Thyroid gland (tissue), 7 donors: ENCODE measurements around a stretch of chr20.

DNA sequence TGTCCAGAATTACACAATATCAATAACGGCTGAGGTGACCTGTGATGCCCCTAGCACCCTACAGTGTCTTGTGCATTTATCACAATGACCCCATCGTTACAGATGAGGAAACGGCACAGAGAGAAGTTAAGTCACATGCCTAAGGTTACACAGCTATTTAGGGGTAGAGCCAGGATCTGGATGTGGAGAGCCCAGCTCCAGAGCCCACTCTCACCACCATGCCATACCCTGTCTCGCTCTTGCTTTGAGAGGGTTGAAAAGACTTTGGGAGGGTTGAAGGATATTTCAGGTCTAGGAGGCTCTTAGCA lies 36.2 kb downstream of the SRC start:
- PRO-cap, 2 experiments: no peak in any of the 2 experiments
- RAMPAGE, long total RNA, 5 experiments: no peak in any of the 5 experiments

DNA sequence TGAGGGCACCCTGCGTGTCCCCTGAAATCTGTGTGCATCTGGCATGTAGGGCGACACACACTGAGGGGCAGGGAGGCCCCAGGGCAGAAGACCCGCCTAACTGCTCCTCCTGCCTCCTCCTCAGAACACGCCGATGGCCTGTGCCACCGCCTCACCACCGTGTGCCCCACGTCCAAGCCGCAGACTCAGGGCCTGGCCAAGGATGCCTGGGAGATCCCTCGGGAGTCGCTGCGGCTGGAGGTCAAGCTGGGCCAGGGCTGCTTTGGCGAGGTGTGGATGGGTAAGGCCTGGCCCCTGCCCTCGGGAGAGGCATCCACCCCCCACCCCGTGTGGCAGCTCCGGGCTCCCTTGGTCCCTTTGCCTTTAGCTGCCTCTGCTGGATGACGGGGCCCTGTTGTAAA lies 51.6 kb downstream of the SRC start:
- PRO-cap, 2 experiments: no peak in any of the 2 experiments
- RAMPAGE, long total RNA, 5 experiments: no peak in any of the 5 experiments

DNA sequence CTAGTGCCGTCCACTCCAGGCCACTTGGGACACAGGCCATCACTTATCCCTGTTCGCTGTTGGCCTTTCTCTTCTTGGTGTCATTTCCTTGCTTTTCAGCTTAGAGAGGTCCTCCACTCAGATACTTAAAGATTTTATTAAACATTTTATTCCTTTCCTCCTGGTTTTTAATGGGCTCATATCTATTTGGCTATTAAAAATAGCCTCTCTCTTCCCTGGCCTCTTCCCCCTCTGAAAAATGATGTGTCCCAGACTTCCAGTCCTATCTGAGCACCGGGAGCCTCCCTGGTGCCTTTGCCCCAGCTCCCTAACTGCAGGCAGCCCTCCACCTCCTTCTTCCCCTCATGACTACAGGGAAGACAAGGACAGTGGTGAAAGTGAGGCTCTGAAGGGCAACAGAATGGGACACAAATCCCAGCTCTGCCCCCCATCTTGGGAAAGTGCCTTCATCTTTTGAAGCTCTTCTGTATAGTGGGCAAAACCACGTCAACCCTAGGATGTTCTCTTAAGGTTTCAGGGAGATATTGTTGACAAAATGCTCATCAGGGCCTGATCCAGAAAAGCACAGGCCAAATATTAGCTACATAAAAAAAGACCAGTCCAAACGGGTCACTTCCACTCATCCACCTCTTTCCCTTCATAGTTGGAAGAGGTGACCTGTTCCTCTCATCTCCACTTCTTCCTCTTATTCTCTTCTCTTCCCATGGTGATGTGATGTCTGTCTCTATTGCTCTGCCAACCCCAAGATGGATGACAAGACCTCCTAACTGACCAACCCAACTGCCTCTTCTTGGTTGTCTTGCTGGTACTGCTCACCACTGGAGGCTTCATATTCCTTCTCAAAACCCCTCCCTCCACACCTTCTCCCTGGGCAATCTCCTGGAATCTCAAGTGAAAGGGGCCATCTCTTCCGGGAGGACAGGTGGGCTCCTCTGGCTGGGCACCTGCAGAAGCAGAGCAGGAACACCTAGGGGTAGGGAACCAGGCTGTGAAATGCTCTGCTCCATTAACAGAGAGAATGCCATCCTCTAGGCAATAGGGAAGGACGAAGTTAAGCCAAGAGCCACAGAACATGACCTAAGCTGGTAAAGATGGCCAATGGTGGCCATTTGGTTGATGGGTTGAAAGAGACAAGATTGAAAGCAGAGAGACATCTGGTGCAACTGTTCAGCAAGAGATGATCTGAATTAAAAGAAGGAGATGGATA lies 10.2 kb upstream of the NNAT start:
- PRO-cap, 2 experiments: no peak in any of the 2 experiments
- RAMPAGE, long total RNA, 5 experiments: no peak in any of the 5 experiments

GRCh38 chr20:37524127-37525551 lies 3.0 kb downstream of the BLCAP start:
- PRO-cap, 2 experiments: no peak in any of the 2 experiments
- RAMPAGE, long total RNA, 5 experiments: no peak in any of the 5 experiments

- PRO-cap, 2 experiments: peak in 2 of 2 experiments; most common plus-strand start chr20:37987293 (in 1); most common minus-strand start chr20:37987049 (in 2)
- RAMPAGE, long total RNA, 5 experiments: start-site peak on the plus strand in 1 of 5 experiments, at chr20:37987200-37987239 at its widest, 12 reads per replicate
Observed at GRCh38 chr20:37986824-37987528, 46.3 kb downstream of the TTI1 start.

- PRO-cap, 2 experiments: no peak in any of the 2 experiments
- RAMPAGE, long total RNA, 5 experiments: no peak in any of the 5 experiments
Observed at GRCh38 chr20:38073067-38074114, 39.8 kb downstream of the RPRD1B start.

- PRO-cap, 2 experiments: no peak in any of the 2 experiments
- RAMPAGE, long total RNA, 5 experiments: no peak in any of the 5 experiments
Observed at GRCh38 chr20:38090194-38091373, 57.0 kb downstream of the RPRD1B start.

DNA sequence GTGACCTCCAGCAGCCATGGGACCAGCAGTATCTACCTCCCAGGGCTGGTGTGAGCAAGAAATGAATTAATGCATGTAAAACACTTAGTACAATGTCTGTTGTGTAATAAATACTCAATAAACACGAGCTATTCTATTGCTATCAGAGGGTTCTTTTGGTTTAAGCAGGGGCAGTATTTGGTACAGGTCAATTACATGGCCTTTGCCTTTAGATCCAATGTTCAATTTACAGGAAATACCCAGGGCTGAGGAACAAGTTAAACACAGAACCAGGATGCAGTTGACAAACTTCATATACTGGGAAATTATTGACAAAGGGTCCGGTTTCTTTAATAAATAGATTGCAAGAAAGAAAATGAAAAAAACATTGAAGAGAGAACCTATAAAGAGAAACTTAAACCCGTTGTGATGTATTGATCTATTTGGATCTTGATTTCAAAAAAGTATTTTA lies 2.9 kb downstream of the TGM2 start:
- PRO-cap, 2 experiments: no peak in any of the 2 experiments
- RAMPAGE, long total RNA, 5 experiments: no peak in any of the 5 experiments

- PRO-cap, 2 experiments: no peak in any of the 2 experiments
- RAMPAGE, long total RNA, 5 experiments: no peak in any of the 5 experiments
Observed at GRCh38 chr20:38208945-38209337, 43.9 kb upstream of the TGM2 start.

DNA sequence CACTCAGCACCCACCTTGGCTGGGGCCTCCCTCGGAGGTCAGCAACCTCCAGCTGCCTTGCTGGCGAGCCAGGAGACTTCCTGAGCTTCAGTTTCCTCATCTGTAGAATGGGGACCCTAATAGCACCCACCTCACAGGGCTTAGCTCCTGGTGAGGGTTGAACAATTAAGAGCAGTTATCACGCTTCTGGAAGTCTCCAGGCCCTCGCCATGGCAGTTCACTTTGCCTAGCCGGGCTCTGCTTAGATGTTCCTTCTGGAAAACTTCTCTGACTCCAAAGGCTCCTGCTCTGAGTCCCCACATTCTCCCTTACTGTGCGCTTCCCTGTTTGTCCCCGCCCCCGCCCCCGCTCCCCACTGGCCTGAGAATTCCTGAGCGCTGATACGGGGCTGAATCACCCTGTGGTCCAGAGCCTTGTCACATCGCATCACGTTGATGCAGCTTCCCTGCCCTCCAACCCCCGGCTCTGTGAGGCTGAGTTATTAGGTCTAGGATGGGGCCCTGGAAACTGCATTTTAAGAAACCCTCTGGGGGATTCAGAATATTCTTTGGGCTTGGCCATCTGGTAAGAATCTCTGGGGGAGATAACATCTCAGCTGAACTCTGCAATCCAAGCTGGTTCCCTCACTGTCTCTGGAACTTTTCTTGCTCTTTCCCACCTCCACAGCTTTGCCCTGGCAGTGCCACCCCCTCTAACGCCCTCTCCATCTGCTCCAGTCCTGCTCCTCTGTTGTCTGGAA lies 42.9 kb downstream of the KIAA1755 start:
- PRO-cap, 2 experiments: no peak in any of the 2 experiments
- RAMPAGE, long total RNA, 5 experiments: no peak in any of the 5 experiments

DNA sequence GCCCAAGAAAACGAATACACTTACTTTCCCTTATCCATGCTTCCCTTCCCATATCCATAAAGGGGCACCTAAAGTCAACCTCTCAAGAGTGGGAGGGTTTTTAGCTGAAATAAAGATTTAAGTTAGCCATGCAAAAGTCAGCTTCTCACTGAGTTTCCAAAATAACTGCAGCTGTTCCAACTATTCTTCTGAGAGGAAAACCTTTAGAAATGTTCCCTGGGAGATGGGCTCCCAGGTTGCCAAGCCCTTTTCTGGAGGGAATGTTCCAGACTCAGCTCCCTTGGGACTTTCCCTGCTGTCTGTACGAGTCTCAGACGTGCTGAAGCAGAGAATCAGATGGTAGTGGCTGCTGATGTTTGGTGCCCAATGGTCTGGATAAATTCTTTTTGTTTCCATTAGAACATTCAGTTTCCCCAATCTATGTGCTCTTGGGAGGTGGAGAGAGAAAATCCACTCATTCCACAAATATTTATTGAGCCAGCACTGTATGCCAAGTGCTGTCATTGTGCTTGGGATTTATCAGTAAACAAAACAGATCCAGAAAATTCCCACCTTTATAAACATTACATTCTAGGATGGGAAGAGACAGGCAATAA lies 48.8 kb downstream of the LBP start:
- PRO-cap, 2 experiments: no peak in any of the 2 experiments
- RAMPAGE, long total RNA, 5 experiments: no peak in any of the 5 experiments

DNA sequence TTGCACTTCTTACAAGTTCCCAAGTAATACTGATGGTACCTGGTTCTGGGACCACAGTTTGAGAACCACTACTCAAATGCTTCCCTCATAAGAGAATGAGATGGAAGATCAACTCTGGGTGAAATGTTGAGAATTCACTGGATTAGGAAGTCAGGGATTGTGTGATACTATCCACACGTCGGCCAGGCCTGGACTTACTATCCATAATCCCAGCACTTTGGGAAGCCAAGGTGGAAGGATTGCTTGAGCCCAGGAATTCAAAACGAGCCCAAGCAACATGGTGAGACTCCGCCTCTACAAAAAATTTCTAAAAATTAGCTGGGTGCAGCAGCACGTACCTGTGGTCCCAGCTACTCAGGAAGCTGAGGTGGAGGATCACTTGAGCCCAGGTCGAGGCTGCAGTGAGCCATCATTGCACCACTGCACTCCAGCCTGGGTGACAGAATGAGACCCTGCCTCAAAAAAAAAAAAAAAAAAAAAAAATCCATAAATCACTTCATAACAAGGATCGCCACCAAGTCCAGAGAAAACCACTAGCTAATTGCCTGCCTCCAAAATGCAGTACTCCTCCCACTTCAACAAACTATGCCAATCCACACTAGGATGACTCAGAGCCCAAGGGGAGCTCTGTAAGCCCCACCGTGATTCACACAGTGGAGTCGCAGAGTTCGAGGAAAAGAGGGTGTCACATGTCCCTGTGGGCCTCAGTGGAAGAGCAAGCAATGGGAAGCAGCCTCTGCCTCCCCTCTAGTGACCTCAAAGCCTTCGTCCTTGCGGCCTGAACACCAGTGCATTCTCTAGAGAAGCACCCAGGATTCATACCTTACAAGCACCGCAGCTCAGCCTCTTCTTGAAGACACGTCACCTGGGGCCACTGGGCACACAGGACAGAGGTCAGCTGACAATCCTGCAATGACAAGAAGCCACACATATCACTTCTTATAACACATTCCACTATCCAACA lies 46.8 kb upstream of the RALGAPB start:
- PRO-cap, 2 experiments: no peak in any of the 2 experiments
- RAMPAGE, long total RNA, 5 experiments: no peak in any of the 5 experiments

GRCh38 chr20:38428252-38429072 lies 44.2 kb upstream of the RALGAPB start:
- PRO-cap, 2 experiments: no peak in any of the 2 experiments
- RAMPAGE, long total RNA, 5 experiments: no peak in any of the 5 experiments

DNA sequence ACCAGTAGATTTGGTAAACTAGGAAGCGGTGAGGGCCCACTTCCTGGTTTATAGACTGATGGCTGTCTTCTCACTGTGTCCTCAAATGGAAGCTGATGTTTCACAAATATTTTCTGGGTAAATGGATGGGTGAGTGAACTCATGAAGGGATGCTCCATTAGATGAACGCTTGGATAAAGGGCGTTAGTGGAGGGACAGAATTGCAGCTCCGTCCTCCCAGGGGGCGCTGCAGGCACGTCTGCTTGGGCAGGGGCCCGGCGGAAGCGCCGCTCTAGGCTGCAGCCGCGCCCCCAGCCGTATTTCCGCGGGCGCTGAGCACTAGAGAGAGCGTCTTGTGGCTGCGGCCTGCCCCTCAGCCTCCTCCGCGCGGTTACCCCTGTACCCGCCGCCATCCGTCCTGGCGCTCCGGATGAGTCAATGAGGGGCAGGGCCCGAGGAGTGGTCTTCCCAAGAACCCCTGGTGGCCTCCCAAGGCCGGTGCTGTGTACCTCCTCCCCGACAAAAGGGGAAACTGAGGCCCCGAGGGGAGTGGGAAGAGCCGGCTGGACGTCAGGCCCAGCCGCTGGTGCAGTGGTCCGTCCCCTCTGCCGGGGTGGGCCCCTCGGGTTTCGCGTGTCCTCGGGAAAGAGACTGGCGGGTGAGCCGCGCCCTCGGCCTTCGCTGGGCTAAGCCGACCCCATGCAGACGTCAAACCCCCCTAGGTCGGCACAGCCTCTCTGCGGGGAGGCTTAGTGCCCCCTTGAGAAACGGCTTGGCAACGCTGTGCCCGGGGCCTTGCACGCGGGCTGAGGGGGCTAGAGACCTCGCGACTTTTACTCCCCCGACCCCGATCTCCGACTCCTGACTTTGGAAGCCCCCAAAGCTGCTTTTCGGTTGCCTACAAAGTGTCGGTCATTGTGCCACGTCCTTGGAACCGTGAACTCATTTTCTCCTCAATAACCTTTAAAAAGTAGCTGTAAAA lies 26.0 kb upstream of the RALGAPB start:
- PRO-cap, 2 experiments: peak in 2 of 2 experiments; most common plus-strand start position 300 of the sequence (in 1); most common minus-strand start position 372 of the sequence (in 1)
- RAMPAGE, long total RNA, 5 experiments: start-site peak on the plus strand in 4 of 5 experiments, centred at positions 312 to 326 of the sequence, 26 to 159 reads per replicate

- PRO-cap, 2 experiments: no peak in any of the 2 experiments
- RAMPAGE, long total RNA, 5 experiments: no peak in any of the 5 experiments
Observed at GRCh38 chr20:38449104-38449751, 23.4 kb upstream of the RALGAPB start.

DNA sequence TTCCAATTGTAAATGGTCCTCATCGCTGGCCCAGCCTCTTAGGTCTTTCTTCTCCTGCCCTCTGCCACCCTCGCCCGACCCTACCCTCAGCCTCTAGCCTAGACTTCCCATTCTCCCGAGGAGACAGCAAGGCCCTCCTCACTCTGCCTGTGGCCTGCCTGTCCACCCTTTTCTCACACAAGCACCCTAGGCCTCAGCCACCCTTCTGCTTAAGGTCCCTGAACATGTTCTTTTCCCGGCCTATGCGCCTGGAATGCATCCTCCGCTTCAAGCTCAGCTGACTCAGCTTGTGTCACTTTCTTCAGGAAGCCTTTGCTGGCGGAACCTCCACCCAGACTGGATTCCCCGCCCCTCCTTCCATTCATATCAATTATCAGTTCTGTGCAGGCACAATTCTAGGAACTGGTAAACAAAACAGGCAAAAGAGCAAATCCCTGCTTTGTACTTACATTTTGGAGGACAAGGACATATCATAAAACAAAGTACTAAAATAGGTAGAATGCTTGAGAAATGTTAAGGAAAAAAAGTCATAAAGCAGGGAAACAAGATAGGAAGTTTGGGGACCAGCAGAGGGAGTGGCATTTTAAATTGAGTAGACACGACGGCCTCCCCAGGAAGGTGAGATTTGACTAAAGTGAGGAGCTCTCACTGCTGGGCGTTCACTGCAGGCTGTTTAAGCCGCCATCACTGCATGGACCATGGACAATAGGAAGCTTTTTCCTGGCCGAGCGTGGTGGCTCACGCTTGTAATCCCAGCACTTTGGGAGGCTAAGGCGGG lies 19.6 kb upstream of the RALGAPB start:
- PRO-cap, 2 experiments: no peak in any of the 2 experiments
- RAMPAGE, long total RNA, 5 experiments: no peak in any of the 5 experiments

- PRO-cap, 2 experiments: no peak in any of the 2 experiments
- RAMPAGE, long total RNA, 5 experiments: no peak in any of the 5 experiments
Observed at GRCh38 chr20:38809878-38810670, 4.6 kb downstream of the PPP1R16B start.

DNA sequence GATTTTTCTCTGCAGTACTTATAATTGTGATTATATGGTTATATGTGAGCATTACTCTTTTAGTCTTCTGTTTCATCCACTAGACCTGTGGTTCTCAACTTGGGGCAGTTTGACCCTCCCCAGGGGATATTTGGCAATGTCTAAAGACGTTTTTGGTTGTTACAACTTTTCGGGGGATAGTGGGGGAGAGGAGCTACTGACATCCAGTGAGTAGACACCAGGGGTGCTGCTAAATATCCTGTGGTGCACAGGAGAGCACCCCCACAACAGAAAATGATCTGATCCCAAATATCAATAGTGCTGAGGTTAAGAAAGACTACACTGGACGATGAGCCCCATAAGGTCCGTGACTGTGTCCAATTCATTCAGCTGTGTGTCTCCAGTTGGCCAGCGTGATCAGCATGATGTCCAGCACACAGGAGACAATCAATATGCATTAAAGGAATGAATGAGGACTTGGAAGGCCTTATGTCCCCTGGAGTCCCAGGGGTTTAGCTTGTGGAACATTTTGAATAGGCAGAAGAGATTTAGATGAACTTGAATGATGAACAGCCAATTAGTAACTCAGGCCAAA lies 6.2 kb downstream of the PPP1R16B start:
- PRO-cap, 2 experiments: no peak in any of the 2 experiments
- RAMPAGE, long total RNA, 5 experiments: no peak in any of the 5 experiments

DNA sequence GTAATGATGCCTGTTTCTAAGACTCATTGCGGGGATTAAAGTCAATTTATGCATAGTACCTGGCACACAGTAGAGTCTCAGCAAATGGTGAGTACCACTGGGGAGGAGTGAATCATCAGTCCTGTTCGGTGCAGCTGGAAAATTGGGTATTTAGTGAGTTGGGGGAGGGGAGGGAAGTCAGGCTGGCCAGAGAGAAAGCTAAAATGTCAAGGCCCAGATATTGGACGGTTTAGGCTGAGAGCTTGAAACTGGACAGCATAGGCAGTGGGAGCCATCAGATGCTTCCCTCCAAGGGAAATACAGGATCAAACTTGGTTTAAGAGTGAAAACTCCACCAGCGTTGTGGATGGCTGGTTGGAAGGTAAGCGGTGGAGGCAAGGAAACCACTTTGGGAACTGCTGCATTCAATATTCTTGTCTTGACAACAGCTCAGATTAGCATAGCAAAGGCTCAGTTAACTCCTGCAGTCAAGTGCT lies 12.8 kb downstream of the PPP1R16B start:
- PRO-cap, 2 experiments: no peak in any of the 2 experiments
- RAMPAGE, long total RNA, 5 experiments: no peak in any of the 5 experiments

GRCh38 chr20:38870627-38871490 lies 55.4 kb upstream of the FAM83D start:
- PRO-cap, 2 experiments: peak in 1 of 2 experiments; most common minus-strand start chr20:38870845 (in 1)
- RAMPAGE, long total RNA, 5 experiments: no peak in any of the 5 experiments